Smooth muscle cell (in vitro differentiated cells): ENCODE measurements around the genes SSX4B, FTSJ1, ERAS, PRAF2 and GAGE12D.

GRCh38 chrX:48411845-48412187 lies at the start of gene SSX4B:
Gene SSX4B (minus strand): TSS chrX:48411960.
- RAMPAGE, long total RNA: no peak

DNA sequence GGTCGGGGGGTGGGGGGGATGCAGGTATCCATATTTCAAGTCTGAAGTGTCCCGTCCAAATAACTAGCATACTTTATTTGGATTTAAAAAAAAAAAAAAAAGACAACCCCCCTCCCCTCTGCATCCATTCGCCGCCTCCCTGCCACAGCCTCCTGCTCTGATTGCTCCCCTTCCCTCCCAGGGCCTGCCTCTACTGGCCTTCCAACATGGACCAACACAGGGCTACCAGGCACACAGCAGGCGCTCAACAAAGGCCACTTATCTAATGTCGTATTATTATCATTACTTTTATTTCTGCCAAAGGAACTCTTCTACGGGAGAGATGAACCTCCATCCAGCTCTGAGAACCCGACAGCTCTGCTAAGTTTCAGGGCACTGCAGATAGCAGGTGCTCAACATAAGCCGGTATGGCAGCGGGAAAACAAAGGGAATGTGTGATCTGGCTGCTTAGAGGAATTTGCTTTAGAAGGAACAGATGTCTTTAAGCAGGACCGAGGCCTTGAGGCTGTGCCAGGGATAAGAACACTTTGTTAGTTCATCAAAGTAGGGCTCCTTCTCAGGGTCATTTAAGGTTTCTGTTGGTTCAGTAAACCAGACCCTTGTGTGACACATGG lies 2.6 kb upstream of the SLC38A5 start:
- RAMPAGE, long total RNA: no peak

DNA sequence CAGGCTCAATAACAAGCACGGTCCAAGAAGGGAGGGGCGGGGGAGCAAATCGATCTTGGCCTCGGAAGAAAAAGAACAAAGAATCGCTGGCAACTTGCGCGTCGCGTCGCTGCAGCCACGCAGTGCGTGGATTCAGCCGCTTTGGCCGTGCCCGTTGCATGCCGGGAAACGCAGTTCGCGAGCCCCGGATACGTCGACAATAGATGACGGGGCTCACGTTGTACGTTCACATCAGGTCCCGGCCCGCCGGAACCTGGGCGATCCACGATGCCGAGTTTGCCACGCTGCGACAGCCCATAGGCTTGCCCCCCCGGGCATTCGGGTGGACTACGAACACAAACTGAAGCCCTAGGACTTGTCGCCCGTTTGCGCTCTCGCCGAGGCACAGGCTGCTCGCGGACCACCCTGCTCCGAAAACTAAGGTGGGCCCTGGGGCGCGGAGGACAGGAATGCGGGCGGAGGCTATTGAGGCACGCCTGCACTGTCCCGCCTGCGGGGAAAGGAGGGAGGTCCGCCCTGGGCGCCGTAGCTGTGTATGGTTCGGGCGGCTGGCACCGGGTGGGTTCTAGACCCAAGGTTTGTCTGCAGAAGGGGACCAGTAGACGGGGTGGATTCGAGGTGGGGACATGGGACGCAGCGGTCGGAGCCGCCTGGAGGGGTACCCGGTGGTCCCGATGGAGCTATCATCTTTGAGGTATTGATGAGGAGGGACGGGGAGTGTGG lies at the start of gene FTSJ1:
Gene FTSJ1, plus strand, starts transcription at position 225 of the 723 bp plus-strand sequence.
- RAMPAGE, long total RNA: start-site peak on the plus strand centred at position 229 of the sequence, 89 bp wide, 214 and 120 reads in 2 replicates

DNA sequence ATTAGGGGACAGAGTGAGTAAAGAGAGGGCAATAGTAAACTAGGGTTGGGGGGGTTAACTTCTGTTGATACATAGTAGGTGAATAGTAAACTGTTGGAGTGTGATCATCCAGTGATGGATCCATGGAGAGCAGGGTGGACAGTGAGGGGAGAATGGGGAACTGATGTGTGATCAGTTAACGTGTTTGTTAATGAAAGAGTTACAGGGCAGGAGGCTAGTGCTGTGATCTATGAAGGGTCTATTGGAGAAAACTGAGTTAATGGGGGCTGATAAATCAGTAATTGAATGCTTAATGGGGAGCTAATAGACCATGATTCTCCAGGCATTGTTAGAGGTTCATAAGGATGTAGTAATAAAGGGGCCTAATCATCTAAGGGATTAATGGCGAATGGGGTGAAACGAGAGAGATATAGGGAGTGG lies 1.1 kb downstream of the FTSJ1 start:
- RAMPAGE, long total RNA: no peak

- RAMPAGE, long total RNA: no peak
These were observed 615 bp downstream of the PORCN start for GRCh38 chrX:48509262-48509952.

GRCh38 chrX:48575358-48575913 lies 1.2 kb downstream of the RBM3 start:
- RAMPAGE, long total RNA: no peak

DNA sequence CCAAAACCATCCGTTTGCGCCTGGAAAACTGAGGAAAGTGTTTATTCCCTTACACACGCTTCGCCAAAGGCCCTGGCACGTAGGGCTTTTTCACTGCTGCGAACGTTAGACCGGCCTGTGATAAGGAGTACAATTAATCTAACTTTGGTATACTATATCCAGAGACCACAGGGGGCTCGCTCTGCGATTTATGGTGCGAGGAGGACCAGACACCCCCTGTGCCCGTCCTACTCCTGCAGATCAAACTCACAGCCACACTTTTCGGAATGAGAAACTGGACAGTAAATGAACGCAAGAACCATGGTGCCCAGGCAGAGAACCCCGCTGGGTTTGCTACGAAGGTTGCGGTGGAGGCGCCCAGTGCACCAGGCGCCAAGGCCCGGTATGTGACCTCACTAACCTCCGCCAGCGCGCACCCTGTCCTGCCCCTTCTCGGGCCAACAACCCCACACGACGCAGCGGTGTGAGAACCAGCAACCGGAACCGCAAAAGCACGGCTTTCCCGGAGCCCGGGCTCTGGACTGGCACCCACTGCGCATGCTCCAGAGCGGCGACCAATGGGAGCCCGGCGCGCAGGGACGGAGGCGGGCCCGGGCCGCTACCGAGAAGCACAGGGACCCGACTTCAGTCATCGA lies 7.6 kb upstream of the WAS start:
- RAMPAGE, long total RNA: no peak

DNA sequence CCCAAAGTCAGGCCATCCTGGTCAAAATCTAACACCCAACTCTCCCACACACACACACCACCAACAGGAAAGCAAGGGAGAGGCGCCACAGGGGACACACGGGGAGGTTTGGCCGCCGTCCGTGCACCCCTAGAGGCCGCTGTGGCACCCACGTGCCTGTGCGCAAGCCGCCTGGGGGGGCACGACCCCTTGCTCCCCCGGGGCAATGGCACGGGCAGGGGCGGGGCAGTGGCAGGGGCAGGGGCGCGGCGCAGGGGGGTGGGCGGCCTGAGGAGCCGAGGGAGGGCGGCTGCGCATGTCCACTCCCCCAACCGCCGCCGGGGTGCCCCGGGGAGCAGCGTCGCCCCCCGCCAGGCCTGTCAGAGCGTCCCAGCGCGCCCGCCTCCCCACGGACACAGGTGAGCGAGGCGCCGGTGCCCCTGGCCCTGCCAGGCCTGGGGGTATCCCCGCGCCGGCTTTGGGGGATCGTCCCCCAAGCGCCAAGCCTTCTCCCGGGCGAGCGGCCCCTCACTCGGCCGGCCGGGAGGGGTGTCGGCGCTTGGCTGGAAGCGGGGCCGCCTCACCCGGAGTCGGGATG lies at the start of gene ERAS:
Gene ERAS, plus strand, starts transcription at position 362 of the 577 bp plus-strand sequence.
- RAMPAGE, long total RNA: no peak

- RAMPAGE, long total RNA: no peak
These were observed 456 bp downstream of the SLC35A2 start for GRCh38 chrX:48910863-48911517.

DNA sequence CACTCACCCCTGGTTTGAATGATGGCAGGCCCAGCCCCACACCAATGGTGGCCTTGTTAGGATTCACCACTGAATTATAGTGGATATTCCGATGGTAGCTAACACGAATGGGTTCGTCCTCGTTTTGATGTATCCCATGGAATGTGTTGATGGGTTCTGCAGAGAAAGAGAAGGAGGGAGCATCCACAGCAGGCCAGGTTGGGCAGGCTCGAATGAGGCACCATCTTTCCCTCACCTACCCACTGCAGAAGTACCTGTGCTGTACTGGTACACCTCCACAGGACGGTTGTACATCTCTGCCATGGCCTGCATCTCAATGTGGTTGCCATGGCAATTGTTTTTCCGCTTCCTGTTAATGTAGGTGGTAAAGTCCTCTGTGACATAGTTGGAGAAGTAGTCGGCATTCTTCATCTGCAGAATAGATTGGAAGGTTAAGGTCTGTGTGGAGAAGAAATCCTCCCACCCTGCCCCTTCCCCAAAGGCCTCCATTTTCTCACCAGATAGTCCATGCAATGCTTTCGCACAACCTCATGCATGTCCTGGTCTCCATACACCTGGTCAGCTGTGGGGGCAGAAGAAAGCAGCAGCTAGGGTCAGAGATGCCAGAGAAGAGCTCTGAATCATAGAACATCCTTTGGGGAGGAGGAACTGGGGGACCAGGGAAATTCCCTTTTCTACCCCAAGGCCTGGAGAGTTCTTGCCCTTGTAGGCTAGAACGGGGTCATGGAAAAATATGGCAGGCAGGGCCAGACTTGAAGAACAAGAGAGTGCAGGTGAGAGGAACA lies 15.8 kb upstream of the PIM2 start:
- RAMPAGE, long total RNA: no peak

DNA sequence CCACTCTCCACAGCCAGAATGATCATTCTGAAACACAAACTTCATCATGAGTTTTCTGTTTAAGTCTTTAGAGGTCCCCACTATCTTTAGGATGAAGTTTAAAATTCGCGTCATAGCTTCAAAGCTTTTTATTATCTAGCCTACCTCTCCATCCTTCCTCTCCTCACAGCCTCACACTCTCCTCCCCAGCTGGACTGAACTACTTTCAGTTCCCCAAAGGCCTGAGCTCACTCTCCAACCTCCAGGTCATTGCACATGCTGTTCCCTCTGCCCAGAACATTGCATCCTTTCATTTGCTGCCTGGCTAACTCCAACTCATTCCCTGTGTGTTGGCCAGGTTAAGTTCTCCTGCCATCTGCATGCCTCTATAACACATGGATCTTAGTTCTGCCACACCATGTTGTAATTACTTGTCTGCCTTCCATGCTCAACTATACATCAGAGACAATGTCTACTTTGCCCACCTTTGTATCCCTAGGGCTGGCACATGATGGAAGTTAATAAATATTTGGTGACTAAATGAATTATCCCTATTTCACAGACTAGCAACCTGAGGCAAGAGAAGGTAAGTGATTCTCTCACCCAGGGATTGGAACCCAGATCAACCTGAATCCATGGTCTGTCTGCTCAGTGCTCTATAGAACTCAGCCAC lies 3.0 kb upstream of the OTUD5 start:
- RAMPAGE, long total RNA: no peak

GRCh38 chrX:48999078-48999634 lies 2.9 kb downstream of the GRIPAP1 start:
- RAMPAGE, long total RNA: no peak

DNA sequence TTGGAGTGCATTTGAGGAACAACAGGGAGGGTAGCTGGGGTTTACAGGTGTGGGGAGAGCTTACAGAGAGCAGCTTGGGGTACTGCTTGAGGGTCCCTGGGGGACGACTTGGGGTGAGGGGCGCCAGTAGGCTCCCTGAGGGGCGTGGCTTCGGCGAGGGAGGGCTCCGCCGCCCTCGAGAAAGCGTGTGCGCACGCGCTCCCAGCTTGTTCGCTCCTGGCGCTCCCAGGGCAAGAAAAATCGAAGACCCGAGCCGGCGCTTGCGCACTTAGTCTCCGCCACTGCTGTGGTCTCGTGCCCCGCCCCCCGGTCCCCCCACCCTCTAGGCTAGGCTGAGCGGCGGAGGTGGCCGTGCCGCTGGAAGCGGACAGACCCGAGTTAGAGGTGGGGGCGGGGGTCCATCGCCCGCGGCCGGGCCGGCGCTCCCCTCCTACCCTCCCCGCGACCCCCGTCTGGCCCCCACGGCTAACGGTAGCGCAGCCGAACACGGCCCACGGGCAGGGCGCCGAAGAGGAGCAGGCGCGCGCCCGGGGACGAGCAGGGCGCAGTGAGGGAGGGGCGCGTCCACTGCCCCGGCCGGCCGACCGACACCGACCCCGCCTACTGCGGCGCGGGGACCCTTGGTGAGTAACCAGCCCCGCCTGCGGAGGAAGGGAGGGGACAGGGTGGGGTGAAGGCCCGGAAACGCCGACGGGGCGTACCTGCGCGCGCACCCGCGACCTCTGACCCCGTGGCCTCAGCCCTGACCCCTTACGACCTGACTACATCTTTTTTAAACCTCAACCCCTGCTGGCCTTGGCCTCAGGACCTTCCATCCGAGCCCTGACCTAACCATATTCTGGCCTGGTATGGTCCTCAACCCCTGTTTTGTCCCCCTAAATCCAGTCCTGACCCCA lies 5.3 kb upstream of the CCDC120 start:
- RAMPAGE, long total RNA: no peak

GRCh38 chrX:49073394-49074524 lies at the start of gene PRAF2:
Gene PRAF2 (minus strand): TSS chrX:49074002.
- RAMPAGE, long total RNA: no peak

DNA sequence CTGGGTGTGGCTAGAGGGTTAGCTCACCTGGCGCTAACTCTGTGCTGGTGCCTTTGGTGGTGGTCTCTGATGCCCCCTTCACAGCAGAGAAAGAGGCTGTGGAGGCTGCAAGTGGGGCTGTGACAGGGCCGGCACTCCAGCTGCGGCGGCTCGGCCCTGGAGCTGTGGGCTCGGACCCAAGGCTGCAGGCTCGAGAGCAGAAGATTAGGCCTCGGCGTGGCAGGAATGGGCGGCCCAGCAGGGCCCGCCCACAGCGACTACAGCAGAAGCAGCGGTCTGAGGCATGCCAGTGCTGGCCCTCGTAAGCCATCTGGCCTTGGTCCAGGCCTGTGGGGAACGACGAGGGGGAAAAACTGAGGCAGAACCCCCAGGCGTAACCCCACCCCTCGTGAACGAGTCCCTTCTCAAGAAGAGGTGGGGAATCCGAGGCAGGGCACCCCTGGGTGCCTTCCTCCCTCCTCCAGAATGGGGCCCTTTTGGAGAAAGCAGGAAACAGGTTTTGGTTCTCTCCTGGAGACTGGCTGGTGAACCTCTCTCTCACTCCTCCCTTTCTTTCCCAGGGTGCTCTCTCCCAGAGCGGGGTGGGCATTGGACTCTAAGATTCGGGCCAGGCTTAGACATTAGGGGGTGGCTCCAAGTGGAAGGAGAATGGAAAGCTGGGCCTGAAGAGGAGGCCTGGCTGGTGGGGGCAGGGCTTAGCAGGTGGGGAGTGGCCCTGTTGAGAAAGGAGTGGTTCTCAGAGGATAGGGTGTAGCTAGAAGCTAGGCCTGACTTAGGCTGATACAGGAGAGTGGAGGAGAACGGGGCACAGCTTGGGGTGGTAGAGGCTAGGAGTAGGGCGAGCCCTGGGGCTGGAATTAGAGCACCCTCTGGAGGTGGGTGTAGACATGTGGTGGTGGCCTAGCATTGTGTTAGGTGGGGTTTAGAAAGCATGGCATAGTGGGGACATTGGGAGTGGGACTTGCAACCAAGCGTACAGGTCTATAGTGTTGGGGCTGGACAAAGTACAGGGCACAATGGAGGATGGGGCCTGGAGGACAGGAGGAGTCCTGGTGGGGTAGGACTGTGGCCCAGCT lies 5.5 kb downstream of the PLP2 start:
- RAMPAGE, long total RNA: no peak

- RAMPAGE, long total RNA: no peak
These were observed 1.9 kb downstream of the PRICKLE3 start for GRCh38 chrX:49184003-49184945.

GRCh38 chrX:49541328-49541802 lies at the start of gene GAGE12D:
Gene GAGE12D (plus strand): TSS chrX:49541733.
- RAMPAGE, long total RNA: no peak

GRCh38 chrX:49844411-49845042 lies 15.4 kb downstream of the PAGE4 start:
- RAMPAGE, long total RNA: no peak

DNA sequence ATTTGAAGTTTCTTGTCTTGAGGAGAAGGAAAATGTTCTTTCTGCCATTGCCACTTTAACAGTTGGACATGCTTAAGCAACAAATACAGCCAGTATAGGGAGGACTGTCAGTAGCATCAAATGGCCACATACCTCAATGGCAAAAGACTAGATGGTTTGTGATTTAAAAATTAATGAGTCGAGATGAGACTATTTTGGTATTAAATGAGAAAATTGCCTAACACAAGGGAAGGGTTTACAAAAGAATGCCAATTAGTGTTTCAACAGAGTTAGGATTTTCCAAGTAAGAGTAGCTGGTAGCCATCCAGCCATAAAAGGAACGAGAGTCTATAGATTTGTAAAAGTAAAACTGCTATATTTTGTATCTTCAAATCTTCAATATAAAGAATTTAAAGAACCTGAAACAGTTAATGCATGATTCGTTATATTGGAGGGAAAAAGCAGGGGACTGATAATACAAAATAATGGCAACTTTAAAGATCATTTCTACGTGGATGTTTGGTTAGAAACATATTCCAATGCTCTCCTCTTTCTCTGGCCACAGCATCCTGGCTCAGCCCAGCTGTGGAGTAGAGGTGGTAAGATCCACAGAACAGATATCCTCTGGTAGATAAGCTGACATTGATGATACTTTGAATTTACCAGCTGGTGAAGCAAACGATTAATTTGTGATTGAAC lies 105.8 kb downstream of the AKAP4 start:
- RAMPAGE, long total RNA: no peak

- RAMPAGE, long total RNA: no peak
These were observed 124.4 kb upstream of the DGKK start for GRCh38 chrX:50595023-50595449.